Frontal cortex (tissue), 2 donors: ENCODE measurements around a stretch of chr10.

DNA sequence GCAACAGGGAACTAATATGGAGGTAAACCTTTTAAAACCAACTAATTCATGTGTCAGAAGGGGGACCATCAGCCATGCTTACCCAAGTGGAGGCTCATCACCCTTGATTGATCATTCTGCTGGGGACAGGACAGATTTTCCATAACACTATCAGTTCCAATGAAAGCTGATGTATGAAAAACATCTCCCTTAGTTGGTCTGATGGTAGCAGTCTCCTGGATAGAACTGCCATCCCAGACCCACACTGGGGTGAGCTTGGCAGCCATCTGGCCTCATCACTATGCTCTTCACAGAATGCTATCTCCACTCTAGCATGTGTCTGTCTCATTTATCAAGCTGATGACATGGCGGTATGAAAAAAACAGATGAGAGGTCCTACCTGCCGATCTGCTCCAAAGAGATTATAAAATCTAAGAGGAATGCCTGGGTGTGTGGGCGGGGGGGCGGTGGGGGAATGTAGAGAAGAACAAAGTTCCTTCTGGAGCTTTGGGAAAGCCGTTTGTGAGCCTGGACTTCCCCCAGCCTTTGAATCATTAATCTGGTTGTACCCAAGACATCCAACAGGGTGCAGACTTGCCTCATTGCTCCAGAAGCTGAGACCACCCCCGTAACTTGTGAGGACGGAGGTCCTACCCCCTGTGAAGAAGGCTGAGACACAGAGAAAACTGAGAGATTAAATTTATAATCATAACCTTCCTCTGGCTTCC is 341.0 kb downstream of the KCNMA1 start:
- RAMPAGE, long total RNA = no peak

GRCh38 chr10:77396963-77397369 is 240.6 kb downstream of the KCNMA1 start:
- RAMPAGE, long total RNA = no peak

GRCh38 chr10:77405586-77405987 is 232.0 kb downstream of the KCNMA1 start:
- RAMPAGE, long total RNA = no peak

- RAMPAGE, long total RNA = no peak
Observed at GRCh38 chr10:77513141-77513633, 124.4 kb downstream of the KCNMA1 start.

DNA sequence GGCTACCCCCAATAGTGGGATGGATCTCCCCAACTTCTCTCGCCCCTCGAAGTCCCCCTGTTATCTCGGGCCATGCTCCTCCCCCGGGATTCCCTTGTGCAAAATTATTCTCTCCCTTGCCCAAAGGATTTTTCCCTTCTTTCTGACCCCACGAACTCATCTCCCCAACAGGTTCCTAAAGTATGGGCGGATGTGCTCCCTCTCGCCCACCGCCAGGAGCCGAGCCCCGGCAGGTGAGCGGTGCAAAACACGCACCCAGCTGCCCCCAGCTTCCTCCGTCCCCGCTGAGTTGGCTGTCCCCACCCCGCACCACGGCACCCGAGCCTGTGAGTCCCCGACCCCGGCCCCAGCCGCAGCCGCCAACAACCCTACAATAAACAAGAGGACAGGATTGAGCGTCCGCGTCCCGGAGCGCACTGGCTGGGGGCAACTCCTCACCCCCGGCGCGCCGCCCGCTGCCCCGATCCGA is 935 bp downstream of the KCNMA1 start:
- RAMPAGE, long total RNA = no peak

GRCh38 chr10:77807630-77808155 is 118.9 kb downstream of the DLG5 start:
- RAMPAGE, long total RNA = no peak

DNA sequence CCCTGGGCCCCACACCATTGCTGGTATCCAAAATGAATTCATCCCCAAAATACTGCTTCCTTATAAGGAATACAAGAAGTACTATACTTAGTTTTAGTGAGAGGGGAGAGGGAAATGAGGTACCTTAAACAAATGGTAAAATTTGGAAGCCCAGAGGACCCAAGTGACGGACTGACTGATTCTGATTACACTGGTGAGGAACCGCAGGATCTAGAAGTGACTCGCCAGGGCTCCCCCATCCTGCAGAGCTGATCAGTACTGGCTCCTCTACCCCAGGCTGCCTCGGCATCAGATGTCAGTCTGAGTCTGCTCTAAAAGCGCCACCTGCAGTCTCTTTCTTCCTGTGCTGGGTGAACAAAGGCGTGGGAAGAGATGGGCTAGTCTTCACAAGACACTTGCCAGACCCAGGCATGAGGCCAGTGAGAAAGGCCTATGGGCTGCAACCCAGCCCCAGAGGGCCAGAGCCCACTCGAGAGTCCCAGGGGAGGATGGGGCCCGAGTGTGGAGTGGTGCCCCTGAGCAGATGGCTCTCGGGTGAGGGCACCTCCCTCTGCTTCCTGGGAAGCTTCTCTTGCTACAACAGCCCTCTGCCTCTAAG is 89.0 kb downstream of the DLG5 start:
- RAMPAGE, long total RNA = no peak

DNA sequence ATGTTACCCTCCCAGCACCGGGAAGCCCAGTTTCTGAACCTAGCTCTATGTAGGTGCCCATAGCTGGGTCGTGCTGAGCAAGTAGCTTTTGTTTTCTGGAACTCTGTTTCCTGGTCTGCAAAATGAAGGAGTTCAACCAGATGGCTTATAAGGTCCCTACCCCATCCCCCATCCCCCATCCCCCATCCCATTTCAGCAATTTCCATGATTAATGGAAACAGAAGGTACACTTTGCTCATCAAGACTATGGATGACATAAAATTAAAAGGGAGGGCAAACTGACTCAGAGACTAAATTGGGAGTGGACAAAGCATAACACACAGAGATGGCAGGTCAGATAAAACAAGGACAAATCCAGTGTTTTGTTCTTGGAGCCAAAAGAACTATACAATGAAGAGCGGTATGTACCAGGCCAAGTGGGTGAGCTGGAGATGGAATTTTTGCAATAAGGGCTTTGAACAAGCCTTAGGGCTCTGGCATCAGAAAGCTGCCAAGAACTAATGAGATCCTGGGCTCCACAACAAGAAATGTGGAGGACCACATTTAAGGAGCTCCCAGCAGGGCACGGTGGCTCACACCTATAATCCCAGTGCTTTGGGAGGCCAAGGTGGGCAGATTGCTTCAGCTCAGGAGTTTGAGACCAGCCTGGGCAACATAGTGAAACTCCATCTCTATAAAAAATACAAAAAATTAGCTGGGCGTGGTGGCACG is 56.6 kb downstream of the DLG5 start:
- RAMPAGE, long total RNA = no peak

DNA sequence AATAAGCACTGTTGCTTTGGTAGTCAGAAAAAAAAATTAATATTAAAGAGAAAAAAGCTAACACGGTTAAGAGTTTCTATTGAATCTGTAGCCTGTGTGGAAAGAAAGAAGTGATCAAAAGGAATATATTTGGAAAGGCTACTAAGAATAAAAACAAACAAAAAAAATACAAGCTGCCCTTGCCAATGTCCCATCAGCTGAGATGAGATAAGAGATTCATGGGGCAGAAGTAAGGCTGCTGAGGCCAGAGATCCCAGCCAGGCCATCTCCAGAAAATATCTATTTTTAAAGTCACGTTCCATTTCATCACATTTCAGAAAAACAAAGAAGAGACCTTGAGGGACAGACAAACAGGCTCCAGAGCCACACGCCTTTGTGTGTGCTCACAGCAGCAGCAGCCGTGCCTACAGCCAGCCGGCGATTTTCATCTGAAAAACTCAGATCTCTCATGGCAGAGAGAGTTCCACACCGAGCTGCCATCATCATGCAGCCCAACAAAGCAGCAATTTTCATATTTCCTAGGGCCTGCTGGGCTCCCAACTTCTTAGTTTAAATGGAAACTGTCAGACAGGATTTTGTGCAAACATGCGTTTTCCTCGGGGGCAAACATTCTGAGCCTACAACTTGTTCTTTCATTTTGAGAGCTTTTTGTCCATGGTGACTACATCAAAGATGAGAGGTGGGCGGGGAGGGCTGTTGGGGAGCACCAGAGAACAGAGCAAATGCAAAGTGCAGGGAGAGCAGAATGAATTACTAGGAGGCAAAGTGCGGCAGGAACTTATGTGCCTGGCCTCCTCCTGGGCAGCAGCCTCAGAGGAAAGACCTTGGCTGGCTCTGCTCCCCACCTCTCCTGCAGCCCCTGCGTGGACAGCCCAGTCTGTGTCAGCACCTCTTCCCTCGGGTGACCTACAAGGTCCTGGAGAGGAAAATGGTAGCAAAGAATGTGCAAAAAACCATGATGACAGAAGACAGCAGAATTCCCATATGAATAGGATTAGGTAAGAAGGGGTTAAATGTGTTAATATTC is 38.8 kb downstream of the DLG5 start:
- RAMPAGE, long total RNA = no peak

DNA sequence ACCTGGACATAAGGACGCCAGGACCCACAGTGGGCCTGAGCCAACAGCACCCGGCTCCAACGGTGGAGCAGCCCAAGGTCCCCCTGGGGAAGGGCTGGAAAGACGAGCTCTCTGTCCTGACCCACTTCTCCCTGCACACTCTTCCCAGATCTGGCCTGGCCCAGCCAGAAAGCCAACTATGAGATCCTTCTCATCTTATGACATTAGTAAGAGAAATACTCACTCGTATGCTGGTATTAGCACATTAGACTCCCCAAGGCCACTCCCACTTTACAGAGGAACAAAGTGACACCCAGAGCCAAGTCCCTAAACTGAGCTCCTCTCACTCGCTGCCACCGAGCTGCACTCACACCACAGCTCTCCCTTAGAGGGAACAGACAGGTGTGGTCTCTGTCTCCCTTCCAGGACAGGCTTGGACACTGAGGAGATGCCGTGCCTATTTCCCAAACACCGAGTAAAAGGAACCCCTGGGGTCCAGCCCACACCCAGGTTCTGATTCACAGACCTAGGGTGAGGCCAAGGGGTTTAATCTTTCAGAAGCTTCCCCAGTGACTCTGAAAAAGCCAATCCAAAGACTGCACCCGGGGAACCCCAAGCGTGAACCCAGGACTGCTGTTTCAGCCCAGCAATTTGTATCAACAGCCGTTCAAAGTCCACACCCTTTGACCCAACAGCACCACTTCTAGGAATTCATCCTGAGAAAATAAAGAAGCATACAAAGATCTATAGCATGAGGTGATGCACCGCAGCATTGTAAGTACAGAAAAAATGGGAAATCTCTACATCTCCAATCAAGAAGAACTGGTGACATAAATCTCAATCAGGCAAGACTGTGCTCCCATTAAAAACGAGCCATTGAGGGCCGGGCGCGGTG is 24.6 kb downstream of the DLG5 start:
- RAMPAGE, long total RNA = no peak

- RAMPAGE, long total RNA = no peak
Observed at GRCh38 chr10:78040515-78041693, 7.2 kb downstream of the RPS24 start.

- RAMPAGE, long total RNA = no peak
Observed at GRCh38 chr10:78250125-78250671, 216.5 kb downstream of the RPS24 start.

DNA sequence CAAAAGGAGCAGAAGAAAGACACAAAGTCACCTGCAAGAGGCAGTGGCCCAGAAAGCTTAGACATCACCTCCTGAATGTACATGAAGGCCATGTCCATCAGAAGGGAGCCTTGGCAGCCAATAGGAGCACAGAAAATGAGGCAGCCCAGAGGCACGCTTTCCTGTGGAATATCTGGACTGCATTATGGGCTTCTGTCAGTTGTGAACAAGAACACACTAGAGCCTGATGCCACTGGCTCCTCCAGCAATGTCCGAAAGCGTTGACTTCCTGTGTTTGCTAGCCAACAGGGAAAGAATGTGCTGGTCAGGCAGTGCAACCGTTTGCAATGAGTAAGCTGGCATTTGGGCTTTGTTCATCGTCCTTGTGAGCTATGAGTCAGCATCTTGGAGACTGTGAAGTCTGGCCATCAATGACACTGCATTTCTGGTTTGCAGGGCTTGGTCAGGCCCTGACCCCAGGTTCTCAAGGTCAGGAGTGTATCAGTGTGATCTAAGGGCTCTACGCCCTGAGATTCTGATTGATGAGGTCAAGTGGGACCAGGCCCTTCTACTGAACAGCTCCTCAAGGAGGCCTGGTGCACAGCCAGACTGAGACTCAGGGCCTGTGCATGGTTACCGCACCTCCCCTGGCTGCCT is 222.4 kb downstream of the RPS24 start:
- RAMPAGE, long total RNA = no peak

GRCh38 chr10:78277691-78278198 is 244.1 kb downstream of the RPS24 start:
- RAMPAGE, long total RNA = no peak

DNA sequence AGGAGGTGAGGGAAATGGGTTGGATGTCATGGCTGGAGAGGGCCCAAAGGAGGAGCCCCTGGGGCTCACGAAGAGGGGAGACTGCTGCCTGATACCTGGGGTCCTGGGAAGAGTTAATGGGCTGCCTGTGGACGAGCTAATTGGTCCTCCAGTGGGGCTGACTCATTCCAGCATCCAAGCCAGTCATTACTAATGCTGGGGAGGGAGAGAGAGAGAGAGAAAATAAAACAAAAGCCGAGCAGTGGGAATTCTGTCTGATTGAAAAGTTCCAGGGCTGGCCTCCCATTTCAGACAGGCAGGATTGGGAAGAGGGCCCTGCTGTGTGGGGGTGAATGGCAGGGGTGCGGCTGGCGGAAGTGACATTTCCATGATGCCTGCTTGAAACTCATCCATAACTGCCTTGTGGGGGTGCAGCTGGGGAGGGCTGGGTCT is 297.8 kb downstream of the RPS24 start:
- RAMPAGE, long total RNA = no peak

DNA sequence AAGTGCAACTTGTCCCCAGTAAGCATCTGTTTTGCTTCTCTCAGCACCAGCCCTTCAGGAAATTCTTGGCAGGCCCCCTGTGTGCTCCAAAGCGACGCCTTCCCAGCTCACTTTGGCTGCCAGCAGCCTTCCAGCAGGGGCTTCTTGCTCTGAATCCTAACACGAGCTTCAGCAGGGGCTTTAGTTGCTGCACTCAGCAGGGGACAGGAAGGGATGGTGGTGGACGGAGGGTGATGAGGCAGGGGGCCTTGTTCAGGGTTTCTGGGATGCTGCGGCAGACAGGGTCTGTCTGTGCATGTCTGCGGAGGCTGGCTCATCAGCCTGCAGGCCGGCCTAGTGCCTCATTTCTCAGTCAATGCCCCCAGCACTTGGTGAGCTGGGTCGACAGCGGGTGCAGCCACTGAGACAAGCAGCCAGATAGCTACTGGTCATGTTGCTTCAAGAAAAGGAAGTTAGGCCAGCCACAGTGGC is 368.3 kb downstream of the RPS24 start:
- RAMPAGE, long total RNA = no peak

- RAMPAGE, long total RNA = start-site peak on the minus strand at chr10:78407056-78407132, 7 and 10 reads in 2 replicates
Observed at GRCh38 chr10:78406973-78407757, 373.5 kb downstream of the RPS24 start.

DNA sequence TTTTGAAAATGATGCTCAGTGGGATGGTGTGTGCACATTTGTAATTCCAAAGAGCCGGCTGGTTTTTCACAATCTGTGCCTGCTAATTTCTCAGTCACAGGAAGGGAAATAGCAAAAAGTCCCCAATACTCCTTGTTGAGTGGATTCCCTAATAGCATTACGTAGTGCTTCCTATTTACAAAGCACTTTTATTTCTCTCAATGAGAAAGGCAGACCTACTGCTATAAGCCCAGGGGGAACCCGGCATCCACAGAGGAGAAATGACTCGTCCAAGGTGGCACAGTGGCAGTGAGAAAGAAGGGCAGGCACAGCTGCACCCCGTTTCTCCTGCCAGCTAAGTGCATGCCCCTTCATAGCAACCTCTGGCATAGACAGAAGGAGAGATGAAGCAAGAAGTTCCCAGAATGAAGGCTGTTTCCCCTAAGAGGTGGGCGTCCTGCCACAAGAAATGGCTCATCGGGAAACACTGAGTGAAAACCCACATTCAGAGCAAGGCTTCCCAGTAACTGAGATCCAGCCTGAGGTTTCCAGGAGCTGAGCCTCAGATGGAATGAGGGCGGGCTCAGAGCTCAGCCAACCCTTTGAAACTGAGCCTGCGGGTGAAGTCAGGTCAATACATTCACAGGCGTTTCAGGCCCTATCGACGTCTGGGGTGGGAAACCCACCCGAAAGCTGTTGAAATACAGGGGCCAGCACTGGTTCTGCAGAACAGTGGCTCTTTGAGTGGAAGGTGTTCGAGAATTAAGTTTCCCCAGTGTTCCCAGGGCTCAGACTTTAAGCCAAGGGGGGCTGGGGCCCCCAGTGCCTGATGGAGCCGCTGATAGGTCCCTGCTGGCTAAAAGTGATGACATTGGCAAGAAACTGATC is 510.0 kb downstream of the RPS24 start:
- RAMPAGE, long total RNA = no peak

DNA sequence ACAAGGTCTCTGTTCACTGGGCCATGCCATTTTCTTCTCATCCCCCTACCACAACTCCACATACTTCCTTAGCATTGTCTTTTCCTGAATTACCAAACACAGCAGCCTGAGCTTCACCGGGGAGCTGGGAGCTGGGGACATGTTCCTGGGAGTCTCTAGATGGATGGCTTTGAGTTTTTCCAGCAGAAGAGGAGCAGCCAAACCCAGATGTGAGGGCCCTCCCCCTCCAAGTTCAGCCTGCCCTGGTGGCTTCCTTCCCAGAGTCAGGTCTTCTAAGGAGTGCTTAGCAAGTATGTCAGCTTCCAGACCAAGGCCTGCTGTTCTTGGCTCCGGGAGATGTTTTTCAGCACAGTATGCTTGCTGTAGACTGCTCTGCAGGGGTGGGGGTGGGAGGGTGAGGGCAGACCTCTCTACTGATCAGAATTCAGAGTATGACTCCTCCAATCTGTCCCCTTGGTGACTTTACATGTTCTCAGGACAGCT is 516.6 kb upstream of the ZMIZ1 start:
- RAMPAGE, long total RNA = no peak

DNA sequence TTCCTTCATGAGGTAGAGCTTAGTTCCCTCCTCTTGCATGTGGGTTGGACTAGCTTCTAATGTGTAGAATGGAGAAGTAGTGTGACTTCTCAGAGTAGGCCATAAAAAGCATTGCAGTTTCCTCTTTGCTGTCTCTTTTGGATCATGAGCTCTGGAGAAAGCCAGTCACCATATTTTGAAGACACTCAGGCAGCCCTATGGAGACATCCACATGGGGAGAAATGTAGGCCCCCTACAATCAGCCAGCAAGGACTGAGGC is 512.0 kb upstream of the ZMIZ1 start:
- RAMPAGE, long total RNA = no peak